A673 (cell line): ENCODE measurements around the genes HMSD and CDH7.

GRCh38 chr18:62755989-62756649 is 40.8 kb downstream of the PHLPP1 start:
- PRO-cap: no peak

GRCh38 chr18:62978264-62979361 is 263.3 kb downstream of the PHLPP1 start:
- PRO-cap: no peak

GRCh38 chr18:62991793-62992427 is 276.6 kb downstream of the PHLPP1 start:
- PRO-cap: no peak

DNA sequence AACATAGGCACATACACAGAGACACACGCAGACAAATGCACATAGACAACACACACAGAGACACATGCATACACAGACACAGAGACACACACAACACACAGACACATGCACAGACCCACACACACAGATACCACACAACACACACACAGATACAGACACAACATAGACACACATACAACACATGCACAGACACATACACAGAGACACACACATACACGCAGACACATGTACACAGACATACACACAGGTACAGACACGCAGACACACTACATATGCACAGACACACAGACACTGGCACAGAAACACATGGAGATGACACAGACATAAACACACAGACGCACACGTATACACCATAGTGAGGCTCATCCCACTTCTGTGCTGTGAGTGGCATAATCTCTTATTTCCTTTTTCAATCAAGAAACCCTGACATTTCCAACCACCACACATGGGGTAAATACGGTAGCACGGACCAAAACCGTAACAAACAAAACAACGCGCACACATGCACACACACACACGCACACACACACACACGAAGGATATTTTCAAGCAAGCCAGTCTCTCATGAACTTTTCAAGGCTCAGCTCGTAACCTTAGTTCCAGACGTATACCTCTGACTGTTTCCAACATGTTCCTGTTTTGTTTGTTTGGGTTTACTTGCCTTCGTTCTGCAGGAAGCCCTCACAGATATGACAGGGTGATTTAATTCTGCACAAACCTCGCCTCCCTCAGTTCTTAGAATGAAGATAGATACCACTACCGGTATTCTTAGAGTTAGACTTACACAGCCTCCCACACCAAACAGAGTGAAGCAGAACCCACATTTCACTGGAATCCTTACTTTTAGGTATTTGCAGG is 119.9 kb downstream of the BCL2 start:
- PRO-cap: no peak

DNA sequence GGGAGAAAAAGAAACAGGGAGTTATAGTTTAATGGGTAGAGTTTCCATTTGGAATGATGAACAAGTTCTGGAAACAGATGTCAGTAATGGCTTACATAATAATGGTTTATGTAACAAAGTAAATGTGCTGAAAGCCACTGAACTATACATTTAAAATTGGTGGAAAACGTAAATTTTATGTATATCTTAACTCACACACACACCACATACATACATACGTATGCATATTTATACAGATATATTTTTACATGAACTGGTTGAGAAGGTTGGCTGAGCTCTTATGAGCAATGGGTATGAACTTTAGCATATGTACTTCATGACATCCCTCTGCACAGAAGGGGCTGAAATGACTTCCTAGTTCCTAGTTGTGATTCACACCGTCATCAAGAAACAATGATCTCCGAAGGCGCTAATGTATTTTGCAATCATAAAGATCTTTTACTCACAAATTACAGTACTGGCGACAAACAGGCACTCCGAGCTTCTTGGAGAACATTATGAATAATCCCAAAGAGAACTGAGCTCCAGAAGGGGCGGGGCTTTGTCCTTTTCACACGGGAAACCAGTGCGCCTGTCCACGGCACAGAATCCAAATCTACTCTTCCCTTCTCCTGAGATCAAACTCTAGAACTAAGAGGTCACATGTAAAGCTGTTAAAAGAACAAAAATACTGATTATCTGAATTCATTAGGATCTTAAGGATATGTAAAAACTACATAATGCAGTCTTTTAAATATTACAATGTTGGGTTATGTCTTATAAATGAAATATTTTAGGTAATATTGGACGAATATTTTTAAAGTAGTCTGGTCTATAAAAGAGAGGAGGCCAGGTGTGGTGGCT is 18.1 kb downstream of the BCL2 start:
- PRO-cap: no peak

DNA sequence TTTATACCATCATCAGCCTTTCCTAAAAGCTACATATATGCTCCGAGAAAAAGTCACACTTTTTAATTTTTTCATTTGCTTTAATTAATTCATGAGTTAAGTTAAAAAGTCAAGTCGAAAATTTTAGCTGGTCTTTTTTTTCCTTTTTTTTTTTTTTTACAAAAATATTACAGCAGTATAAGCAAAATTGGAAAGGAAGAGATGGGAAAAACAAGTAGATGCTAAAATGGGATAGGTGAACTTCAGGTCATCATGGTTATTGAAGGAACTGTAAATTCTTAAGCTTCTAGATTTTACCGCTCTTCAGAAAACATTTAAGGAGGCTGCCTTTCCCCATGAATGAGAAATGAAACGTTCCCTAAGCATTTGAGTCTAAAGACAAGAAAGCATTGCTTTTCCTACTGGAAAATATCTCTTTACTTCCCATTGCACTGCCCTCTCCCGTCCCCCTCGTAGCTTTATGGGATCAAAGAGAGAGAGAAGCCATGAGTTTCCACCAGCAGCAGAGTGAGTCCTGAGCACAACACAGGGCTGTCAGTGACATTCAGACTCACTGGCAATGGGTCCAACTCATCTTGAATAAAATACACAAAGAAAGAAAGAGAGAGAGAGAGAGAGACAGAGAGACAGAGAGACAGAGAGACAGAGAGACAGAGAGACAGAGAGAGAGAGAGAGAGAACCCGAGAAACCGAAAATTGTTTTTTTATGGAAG is 11.3 kb upstream of the BCL2 start:
- PRO-cap: no peak

DNA sequence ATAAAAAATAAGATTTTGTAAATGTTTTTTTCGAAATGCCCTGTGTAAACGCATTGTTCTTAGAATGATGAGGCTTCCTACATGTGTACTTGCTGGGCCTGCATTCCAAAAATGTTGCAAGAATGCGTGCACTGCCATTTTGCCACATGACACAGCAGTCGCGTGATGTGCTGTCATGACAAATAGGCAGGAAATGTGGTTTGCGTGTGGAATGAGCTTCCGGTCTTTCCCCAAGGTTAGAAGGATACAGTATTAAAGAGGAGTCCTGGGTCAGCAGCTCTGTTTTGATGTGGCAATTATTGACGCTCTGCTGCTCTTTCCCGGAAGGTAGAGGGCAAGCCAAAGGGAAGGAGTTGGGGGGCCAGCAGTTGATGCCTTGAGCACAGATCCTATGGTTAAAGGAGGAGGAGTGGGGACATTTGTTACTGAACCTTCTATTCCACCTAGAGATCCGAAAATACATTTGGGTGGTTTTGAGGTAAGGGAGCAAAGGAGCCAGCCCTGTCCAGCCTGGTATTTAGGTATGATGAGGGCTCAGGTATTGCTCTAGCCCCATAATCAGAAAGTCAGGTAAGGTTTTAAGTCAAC is 18.0 kb upstream of the SERPINB2 start:
- PRO-cap: no peak

DNA sequence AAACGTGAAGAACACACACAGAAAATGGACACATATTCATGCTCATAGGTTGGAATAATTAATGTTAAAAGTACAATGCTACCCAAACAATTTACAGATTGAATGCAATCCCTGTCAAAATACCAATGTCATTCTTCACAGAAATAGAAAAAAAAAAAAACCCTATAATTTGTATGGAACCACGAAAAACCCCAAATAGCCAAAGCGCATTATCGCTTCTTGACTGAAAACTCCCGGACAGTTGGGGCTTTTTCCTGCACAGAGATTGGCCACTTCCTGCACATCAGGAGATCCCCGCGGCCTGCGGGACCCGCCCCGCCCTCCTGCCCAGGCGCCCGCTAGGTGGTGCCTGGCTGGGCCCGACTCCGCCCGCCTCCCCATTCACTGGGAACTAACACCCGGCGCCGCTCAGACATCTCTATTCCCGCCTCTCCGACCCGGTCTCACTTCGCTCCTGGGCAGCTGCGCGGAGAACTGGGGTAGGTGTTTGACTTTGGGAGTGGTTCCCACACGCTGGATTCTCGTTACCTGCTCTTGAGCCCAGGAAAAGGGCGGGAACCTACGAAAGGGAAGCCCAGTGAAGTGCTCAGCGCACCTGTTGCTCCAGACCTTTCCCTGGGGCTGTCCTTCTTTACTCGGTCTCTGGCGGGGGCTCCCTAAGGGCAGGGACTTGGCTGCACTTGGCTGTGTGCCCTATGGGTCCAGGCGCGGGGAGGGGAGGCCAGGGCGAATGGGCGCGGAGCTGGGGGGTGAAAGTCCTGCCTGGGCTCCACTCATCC is at the start of gene HMSD:
TSS of gene HMSD (plus strand) at position 380 of the 779 bp plus-strand sequence.
- PRO-cap: bidirectional peak, plus-strand start at position 384 of the sequence, minus-strand start at position 239 of the sequence

DNA sequence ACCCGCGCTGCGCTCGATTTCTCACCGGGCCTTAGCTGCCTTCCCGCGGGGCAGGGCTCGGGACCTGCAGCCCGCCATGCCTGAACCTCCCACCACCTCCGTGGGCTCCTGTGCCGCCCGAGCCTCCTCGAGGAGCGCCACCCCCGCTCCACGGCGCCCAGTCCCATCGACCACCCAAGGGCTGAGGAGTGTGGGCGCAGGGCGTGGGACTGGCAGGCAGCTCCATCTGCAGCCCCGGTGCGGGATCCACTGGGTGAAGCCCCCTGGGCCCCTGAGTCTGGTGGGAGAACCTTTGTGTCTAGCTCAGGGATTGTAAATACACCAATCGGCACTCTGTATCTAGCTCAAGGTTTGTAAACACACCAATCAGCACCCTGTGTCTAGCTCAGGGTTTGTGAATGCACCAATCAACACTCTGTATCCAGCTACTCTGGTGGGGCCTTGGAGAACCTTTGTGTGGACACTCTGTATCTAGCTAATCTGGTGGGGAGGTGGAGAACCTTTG is 145.3 kb upstream of the CDH7 start:
- PRO-cap: no peak

DNA sequence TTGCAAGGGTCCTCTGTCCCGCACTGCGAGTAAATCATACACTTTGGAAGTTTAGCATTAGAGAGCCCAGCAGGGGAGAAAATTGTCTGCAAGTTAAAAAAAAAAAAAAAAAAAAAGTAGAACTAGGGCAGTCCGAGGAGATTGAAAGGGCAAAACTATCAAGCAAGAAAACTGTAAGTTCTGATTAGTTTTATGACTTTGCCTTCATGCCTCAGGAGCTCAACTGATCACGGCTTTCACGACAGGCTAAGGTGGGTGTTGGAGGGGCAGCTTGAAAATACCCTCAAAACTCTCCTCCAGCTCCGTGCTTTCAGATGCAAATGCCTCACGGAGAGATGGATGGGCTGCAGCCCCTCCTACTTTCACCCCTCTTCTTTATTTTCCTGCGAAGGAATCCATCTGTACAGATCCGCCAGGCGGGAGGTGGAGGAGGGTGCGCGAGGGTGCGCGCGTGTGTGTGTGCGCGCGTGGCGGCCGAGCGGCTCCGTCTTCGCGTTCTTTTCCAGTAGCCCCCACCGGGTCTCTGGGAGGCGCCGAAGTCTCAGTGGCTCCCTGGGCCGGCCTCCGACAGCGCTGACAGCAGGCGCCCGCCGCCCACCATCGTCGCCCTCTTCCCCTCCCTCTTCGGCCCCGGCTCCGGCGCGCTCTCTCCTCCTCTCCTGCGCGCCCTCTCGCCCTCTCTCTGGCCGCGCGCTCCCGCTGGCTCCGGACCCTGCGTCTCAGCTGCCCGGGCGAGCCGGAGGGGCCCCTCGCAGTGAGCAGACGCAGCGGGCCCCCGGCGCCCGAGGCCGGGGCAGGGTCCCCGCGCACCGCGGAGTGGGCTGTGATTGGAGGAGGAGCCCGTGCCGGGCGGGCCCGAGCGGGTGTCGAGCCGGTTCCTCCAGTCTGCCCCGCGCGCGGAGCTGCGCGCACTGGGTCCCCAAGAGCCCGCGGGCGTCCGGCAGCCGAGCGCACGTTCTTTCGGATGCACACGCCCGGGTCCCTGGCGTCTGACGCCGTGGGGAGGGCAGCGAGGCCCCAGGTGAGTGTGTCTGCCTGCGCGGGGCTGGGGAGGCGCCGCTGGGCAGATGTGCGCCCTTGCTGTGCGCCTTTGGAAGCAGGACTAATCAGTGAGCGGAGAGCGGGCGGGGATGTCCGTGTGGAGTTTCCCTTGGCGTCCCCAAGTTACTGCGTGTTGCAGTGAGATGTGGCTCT is at the start of gene CDH7:
TSS of gene CDH7 (plus strand) at position 883 of the 1,194 bp plus-strand sequence.
- PRO-cap: unidirectional peak, plus-strand start at position 404 of the sequence; bidirectional peak, plus-strand start at position 883 of the sequence, minus-strand start at position 756 of the sequence

- PRO-cap: bidirectional peak, plus-strand start at chr18:67360394, minus-strand start at chr18:67360300
These were observed 156.5 kb downstream of the DSEL start for GRCh38 chr18:67359963-67360534.

DNA sequence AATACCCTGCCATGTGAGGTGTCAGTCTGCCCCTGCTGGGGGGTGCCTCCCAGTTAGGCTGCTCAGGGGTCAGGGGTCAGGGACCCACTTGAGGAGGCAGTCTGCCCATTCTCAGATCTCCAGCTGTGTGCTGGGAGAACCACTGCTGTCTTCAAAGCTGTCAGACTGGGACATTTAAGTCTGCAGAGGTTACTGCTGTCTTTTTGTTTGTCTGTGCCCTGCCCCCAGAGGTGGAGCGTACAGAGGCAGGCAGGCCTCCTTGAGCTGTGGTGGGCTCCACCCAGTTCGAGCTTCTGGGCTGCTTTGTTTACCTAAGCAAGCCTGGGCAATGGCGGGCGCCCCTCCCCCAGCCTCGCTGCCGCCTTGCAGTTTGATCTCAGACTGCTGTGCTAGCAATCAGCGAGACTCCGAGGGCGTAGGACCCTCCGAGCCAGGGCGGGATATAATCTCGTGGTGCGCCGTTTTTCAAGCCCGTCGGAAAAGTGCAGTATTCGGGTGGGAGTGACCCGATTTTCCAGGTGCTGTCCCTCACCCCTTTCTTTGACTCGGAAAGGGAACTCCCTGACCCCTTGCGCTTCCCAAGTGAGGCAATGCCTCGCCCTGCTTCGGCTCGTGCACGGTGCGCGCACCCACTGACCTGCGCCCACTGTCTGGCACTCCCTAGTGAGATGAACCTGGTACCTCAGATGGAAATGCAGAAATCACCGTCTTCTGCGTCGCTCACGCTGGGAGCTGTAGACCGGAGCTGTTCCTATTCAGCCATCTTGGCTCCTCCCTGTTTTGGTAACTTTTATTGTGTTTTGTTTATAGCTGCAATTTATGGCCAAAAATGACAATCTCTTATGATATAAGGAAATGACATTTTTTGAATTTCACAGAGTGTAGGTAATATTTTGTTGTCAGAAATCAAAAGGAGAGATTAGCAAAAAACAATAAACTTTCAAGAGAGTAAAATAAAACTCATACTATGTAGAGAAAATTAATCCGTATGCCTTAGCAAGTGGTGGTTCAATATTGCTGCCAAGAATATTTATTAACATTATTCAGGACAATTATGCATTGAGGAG is 7.5 kb upstream of the CCDC102B start:
- PRO-cap: no peak

DNA sequence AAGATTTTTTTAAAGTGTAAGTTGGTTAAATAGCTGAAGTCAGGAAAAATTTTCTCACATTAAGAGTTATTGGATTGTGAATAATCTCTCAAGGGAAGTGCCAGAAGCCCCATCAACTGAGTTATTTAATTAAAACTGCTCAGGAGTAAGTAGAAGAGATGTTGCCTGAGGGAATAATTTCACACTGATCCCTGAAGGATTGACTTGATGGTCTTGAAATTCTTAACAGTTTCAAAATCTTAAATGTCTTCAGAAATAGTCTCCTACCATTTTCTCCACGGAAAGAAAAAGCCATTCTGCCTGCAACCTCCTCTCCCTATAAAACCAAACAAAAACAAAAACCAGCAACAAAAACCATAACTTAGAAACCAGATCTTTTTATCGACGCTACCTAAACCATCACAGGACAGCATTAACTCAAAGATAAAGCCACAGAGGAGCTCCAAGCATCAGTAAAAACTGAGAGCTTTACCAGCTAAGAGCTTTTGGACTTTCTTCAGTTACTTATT is 13.0 kb downstream of the CD226 start:
- PRO-cap: no peak

- PRO-cap: no peak
These were observed 1.3 kb upstream of the CD226 start for GRCh38 chr18:69948884-69949531.

- PRO-cap: no peak
These were observed 74.7 kb upstream of the CD226 start for GRCh38 chr18:70022221-70023011.

GRCh38 chr18:70234620-70235021 is 29.1 kb upstream of the RTTN start:
- PRO-cap: no peak

DNA sequence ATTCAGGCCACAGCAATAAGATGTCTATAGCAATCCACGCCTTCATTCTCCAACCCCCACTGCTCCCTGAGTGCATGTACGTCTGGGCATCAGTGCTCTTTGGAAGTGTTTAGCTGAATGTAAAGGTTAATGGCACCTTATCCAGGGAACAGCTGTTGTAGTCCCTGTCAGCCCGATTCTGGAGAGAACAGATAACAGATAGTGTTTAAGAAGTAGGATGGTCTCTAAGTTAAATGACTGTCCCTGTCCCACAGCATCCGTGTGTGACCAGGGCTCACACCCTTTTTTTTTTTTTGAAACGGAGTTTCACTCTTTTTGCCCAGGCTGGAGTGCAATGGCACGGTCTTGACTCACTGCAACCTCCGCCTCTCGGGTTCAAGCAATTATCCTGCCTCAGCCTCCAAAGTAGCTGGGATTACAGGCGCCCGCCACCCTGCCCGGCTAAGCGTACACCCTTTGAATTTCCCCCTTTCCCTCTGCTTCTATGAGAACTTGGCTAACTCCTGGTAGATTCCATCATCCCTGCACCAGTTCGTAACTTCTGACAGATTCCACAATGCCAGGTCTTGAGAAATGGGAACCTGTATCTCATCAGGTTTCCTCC is 89.6 kb downstream of the SOCS6 start:
- PRO-cap: no peak

DNA sequence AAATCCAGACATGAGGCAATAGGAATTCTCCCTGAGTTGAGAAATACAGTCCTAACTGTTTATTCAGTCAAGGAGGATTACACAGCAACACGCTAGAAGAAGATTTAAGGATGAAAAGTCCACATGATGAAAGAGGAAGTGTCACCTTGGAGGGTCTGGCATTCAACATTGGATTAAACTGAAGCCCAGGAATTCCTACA is 142.3 kb downstream of the SOCS6 start:
- PRO-cap: no peak

- PRO-cap: bidirectional peak, plus-strand start at chr18:70499315, minus-strand start at chr18:70499253; bidirectional peak, plus-strand start at chr18:70499583, minus-strand start at chr18:70499460; bidirectional peak, plus-strand start at chr18:70499915, minus-strand start at chr18:70499722
These were observed 210.4 kb downstream of the SOCS6 start for GRCh38 chr18:70498914-70500050.

- PRO-cap: no peak
These were observed 499.9 kb downstream of the CBLN2 start for GRCh38 chr18:72044292-72044583.